ENCODE data around the gene POTEH.

GRCh38 chr22:15689721-15690108 lies at the start of gene POTEH:
TSS of gene POTEH (plus strand) at chr22:15690026.
- PRO-cap, result no peak

DNA sequence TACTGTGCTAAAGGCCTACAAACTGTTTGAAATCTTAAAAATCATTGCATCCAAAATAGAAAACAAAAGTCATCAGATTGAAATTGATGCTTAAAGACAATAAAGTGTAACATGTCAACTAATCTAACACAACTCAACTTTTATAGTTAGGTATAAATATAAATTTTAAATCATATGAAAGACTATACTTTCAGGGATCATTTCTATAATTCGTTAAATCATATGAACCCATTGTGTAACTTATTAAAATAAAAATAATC lies 10.8 kb downstream of the CCT8L2 start:
- PRO-cap, result no peak

DNA sequence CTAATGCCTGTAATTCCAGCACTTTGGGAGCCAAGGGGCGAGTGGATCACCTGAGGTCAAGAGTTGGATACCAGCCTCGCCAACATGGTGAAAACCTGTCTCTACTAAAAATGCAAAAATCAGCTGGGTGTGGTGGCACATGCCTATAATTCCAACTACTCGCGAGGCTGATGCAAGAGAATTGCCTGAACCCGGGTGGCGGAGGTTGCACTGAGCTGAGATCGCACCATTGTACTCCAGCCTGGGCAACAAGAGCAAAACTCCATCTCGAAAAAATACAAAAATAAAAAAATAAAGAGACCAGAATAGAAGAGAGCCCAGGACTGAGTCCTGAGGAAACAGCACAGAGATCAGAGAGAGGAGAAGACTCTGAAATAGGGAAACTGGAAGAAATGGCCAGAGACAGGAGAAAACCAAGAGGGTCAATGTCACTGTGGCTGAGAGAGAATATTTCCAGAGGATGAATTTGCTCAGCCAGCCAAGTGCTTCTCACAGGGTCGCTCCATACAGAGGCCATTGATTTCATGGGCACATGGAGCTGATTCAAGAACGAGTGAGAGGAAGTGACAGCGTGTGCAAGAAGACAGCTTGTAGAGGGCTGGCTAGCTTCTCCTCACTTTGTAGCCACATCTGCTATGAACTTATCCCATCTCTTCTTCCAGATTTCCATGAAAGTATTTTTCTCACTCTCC lies 21.9 kb upstream of the HDHD5 start:
- PRO-cap, result no peak

DNA sequence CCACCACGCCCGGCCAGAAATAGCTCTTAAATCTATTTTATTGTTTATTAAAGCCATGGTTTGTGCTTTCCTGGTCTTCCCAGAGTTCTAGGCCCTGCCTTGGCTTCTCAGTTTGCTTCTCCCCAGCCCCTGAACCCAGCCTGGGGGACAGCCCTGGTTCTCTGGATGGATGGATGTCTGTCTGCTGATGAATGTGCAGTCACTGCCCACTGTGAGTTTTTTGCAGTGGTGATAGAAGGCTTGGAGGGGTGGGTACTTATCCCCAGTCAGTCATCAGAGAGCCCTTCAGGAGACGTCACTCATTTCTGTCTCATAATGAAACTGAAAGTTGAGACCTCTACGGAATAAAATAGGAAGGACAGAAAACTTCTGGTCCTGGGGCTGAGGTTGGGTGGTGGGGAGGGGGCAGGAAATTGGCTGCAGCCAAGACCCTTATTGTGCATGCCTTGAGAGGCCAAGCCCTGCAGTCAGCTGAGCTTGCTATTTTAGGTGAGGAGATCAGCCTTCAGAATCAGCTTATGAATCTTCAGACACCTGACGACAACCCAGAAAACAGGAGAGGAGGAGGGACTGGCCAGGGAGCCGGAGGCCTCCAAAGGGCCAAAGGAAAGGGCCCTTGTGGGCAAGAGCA lies 17.7 kb upstream of the ADA2 start:
- PRO-cap, result bidirectional peak, plus-strand start at position 331 of the sequence, minus-strand start at position 195 of the sequence

DNA sequence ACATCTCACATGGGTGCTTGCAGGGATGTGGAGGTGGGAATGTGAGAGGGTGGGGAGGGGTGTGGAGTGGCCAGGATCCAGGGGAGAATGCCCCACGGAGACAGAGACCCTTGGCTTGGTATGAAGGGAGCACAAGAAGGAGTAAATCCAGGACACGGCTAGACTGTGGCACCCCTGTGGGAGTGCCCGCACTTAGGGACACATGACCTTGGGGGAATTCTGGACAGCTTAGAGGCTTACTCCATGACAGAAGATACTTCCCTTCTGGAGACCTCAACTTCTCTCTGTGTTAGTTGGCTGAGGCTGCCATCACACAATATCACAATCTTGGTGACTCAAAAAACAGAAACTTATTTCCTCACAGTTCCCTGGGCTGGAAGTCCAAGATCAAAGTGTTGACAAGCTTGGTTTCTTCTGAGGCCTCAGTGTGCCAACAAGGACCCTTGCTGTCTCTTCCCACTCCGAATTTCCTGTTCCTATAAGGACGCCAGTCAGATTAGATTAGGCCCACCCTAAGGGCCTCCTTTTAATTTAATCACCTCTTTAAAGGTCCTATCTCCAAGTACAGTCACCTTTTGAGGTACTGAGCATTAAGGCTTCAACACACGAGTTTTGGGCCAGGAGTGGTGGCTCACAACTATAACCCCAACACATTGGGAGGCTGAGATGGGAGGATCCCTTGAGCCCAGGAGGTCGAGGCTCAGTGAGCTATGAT lies 22.8 kb upstream of the ADA2 start:
- PRO-cap, result no peak

- PRO-cap, result unidirectional peak, plus-strand start at chr22:17258570
Observed at GRCh38 chr22:17258521-17258888, 39.3 kb upstream of the ADA2 start.

GRCh38 chr22:17260943-17261444 lies 41.8 kb upstream of the ADA2 start:
- PRO-cap, result no peak

DNA sequence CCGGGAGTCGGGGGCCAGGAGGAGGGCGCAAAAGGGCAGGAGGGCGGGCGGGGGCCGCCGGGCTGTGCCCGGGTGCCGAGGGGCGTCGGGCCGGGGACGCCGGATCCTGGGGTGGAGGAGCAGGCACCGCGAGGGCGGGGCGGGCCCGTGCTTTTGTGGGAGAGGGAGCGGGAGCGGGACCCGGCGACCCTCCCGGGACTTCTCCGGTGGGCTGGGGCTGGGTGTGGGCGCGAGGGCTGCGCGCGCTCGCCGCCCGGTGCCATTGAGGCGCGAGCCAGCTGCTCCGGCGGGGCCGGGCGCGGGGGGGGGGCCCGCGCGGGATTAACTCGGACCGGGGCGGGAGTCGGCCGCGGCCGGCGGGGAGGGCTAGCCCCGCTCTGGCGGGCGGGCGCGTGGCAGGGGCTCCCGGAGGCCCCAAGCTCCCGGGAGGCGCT lies 777 bp downstream of the CECR2 start:
- PRO-cap, result no peak

GRCh38 chr22:17578135-17578826 lies 15.0 kb downstream of the SLC25A18 start:
- PRO-cap, result no peak

DNA sequence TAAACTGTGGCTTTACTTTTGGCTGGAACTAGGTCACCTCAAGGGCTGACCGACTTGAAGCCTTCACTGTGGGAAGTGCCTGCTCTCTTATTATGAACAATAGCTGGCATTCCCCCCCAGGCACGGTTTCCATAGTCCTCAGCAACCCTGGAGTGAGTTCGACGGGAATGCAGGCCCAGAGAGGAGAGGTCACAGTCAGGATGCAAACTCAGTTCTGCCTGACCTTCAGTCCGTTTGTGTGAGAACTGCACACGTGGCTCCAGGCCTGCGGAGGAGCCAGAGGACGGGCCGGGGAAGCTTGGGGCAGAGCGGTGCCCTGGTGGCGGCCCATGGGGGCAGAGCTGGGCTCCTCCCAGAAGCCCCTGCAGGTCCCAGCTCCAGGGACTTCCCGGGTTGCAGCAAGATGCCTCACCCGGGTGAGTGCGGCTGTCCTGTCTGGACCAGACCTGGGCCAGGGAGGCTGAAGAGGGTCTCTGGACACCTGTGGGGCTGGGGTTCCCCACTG lies 17.2 kb downstream of the SLC25A18 start:
- PRO-cap, result no peak

DNA sequence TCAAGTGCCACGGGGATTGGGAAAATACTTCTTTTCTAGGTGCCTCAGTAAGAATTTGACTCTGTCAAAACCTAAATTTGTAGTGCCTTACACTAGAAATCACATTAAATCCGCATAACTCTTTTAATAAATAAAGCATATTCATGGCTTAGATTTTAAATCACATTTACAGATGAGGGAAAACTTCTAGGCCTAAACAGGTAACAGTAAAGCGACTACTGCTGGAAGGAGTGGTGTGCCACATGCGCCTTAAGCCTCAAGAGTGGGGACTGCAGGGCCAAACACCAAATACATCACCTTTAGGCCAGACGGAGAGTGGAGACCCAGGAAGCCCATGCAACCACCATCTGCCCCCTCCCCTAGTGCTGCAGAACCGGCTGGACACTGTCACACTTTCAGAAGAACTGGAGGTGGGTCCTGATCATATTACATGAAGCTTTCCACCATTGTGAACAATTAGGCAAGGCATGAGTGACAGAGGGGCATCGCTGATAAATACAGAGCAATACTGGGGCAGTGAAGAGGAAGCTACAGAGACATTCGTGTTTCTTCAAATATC lies 28.8 kb downstream of the SLC25A18 start:
- PRO-cap, result no peak

DNA sequence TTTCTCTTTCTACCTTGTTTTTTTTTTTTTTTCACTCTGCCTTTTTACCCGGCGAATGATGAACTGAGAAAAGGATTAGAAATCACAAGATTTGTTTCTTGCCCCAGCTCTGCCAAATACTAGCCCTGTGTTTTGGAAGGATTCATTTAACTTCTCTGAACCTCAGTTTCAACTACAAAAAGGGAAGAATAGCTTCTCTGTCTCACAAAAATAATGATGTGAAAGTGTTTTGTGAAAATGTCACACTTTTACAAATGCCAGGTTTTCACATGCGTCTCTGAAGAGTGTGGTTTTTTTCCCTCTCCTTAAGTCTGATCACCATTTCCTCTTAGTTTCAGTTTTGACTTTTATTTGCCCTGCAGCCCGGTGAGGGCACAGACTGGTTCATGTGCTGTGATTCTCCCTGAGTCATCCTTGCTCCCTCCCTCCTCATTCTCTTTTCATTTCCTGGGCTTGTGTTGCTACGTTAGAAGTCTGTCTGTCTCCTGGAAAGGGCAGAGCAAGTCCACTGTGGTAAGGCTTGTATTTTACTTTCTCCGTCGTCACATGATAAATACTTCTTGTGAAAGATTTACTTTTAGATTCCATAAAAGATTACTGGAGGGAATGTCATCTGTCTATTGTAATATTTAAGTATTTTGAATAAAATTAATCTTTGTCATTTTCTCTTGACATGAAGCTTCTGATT lies 67.8 kb downstream of the BID start:
- PRO-cap, result no peak

DNA sequence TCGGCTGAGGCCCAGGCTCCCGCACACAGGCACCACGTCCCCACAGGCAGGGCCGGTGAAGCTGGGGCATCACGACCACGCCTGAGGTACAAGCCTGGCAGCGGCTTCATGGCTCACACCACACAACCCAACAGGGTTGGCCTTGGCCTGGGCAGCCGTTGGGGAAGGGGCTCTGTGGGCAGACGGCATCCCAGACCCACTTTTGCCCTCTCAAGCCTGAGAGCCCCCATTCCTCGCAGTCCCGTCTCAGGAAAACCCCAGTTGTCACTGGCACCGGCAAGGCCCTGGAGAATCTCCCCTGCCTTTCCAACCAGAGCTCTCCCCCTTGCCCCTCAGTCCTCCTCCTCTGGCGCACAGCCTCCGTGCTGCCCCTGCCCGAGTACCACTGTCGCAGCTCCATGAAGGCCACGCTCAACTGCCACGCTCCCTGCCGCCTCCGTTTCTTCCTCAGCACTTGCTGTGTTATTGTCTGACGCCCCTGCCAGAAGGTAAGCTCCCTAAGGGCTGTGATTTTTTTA lies 34.5 kb downstream of the BID start:
- PRO-cap, result no peak

DNA sequence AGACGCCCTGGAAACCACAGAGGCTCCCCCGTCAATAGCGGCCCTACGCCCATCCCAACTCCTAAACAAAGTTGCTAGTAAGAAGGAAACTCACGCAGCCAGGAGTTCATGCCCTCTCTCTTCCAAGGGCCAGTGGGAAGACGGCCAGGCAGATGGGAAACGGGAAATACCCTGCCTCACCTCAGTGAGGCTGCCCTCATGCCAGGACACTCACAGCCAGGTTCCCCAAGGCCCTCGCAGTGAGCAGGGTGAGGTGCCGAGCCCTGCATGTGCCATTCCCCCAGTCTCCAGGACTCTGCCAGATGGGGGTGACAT lies 20.7 kb downstream of the BID start:
- PRO-cap, result no peak

DNA sequence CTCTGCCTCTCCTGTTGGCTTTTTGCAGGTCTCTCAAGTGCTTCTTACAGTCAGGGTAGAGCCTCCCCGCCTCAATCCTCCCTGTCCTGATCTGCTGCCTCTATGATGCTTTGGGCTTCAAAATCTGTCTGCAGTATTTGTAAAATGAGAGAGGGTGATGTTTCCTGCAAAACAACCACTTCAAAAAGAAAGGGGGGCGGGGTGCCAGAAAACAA lies 1.7 kb upstream of the BID start:
- PRO-cap, result no peak

GRCh38 chr22:17781267-17782304 lies 7.3 kb upstream of the BID start:
- PRO-cap, result no peak

- PRO-cap, result no peak
Observed at GRCh38 chr22:17786303-17787325, 12.3 kb upstream of the BID start.

GRCh38 chr22:17795678-17795903 lies 21.3 kb upstream of the BID start:
- PRO-cap, result no peak

GRCh38 chr22:17901581-17902424 lies 122.6 kb downstream of the MICAL3 start:
- PRO-cap, result no peak

DNA sequence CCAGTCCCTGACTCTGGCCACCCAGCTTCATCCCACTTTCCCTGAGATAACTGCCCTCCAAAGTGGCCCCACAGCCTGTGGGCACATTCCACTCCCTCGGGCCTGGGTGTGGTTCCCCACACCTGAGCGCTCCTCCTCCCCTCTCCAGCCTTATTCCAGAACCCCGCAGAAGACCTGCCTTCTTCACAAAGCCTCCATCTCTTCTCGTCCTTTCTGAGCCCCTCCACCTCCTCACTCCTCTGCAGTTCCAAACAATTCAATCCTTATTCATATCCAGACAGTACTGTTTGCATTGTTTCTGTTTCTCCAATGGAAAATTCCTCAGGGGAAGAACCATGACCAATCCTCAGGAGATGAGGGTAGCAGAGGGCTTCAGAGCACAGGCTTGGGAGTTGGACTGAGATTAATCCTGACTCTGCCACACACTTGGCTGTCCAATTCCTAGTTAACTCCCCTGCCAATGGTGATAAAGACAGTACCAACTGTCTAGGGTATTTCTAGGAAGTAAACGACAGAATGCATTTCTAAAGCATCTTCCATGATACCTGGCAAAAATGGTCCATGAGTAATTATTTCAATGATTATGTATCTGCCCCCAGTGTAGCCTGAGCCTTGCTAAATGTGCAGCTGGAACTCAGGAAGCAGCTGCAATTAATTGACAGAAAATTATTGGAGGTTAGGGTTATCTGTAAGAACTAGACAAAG lies 58.0 kb downstream of the MICAL3 start:
- PRO-cap, result no peak

All from SEM (cell line).